ENCODE results near the gene GLIS1.

- PRO-cap, 2 experiments: no peak in any of the 2 experiments
These were observed 38.3 kb downstream of the NRDC start for GRCh38 chr1:51840125-51840676.

- PRO-cap, 2 experiments: no peak in any of the 2 experiments
These were observed 9.1 kb downstream of the CC2D1B start for GRCh38 chr1:52356793-52357400.

DNA sequence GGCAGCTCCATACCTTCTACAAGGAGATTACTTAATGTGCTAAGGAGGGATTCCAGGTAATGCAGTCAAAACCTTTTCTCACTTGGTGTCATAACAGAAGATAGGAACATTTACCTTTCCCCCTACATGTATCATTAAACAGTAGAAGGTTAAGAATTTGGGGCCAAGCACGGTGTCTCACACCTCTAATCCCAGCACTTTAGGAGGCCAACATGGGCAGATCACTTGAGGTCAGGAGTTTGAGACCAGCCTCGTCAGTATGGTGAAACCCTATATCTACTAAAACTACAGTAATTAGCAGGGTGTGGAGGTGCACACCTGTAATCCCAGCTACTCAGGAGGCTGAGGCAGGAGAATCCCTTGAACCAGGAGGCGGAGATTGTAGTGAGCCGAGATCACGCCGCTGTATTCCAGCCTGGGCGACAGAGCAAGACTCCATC lies 4.8 kb downstream of the PRPF38A start:
- PRO-cap, 2 experiments: no peak in any of the 2 experiments

DNA sequence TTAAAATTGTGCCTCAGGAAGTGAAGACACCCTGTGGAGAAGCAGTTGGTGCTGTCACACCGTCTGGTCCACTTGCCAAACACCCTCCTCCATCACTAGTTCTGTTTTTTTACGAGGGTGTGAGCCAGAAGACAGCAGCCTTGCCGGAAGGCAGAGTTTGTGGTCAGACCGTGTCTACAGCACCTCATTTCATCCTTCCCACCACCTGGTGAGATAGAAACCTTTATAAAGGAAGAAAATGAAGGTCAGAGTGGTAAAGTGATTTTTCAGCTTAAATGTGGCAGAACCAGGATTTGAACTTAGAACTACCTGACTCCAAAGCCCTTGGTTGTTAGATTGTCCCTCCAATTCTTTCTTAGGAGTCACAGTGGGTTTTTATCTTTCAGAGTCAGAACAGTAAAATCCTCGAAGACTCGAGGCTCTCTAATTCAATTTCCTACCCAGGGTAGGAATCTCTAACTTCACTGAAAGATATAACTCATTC lies 4.6 kb downstream of the SHISAL2A start:
- PRO-cap, 2 experiments: no peak in any of the 2 experiments

DNA sequence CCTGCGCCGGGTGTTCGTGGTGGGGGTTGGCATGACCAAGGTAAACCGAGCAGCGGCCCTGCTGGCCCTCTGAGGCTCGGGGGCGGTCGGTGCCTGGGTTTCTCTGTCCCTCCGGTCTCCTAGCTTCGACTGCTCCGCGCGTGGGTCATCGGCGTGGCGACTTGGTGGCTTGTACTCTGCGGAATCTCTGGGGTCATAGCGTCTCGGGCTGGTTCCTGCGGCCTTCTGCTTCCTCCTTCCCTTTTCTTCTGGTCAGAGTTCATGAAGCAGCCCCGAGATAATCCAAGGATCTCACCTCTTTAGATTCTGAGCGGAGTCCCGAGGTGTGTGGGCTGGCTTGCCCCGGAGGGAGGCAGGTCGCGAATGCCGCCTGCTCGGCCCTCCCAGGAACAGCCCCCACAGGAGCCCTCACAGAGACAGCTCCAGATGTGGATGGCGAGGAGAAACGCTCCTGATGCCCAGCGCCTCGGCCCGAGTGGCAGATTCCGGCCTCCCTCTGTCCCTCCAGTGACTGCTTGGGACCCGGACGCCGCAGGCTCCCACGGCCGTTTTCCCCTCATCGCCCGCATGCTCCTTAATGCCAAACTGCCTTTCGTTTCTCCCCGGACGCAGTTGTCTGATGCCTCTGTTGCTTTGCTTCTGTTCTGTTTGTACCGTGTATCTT lies 482 bp downstream of the SCP2 start:
- PRO-cap, 2 experiments: no peak in any of the 2 experiments

DNA sequence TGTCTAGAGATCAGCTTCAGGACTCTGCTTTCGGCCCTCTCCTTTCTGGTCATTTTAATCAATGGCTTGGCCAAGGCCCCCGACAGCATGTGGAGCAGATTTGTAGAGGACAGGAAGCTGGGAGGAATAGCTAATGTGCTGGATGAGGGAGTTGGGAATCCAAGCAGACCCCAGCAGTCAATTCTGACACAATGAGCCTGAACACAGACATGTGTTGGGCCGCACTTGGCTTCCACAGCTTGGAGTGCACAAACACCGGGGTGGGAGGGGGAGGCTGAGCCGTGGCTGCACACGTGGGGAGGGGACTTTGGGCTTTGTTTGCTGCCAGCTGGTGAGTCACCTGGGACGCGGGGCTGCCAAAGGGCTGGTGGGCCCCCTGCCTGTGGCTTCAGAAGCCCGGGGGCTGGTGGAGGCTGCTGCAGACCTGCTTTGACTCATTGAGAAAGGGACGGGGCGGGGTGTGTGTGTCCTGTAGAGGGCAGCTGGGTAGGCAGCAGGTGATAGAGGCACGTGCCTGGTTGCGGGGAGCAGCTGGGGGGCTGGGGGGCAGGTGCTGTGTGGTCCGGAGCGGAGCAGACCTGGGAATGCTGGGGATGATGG lies 20.9 kb downstream of the SLC1A7 start:
- PRO-cap, 2 experiments: no peak in any of the 2 experiments

DNA sequence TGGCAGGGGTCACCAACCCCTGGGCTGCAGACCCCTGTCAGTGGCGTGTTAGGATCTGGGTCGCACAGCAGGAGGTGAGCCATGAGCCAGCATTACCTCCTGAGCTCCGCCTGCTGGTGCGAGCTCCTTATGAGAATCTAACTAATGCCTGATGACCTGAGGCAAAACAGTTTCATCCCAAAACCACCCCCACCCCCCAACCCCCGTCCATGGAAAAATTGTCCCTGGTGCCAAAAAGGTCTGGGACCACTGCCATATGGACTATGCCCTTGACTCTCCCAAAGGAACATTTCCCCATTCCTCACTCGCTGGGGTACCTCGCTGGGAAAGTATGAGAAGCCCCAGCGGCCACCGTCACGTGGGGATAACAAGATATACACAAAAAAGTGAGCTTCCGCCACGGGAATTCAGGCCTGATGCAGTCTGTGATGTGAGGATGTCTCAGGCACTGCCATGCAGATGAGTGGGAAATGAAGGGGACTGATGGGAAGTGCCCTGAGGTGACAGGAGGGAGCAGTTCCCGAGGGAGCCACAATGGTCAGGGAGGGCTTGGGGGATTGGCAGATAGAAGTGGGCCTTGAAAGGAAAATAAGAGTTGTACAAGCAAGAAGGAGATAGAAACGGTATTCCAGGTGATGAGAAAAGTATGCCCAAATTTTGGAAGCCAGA lies 6.3 kb upstream of the CPT2 start:
- PRO-cap, 2 experiments: peak in 1 of 2 experiments; most common plus-strand start position 402 of the sequence (in 1); most common minus-strand start position 94 of the sequence (in 1)

DNA sequence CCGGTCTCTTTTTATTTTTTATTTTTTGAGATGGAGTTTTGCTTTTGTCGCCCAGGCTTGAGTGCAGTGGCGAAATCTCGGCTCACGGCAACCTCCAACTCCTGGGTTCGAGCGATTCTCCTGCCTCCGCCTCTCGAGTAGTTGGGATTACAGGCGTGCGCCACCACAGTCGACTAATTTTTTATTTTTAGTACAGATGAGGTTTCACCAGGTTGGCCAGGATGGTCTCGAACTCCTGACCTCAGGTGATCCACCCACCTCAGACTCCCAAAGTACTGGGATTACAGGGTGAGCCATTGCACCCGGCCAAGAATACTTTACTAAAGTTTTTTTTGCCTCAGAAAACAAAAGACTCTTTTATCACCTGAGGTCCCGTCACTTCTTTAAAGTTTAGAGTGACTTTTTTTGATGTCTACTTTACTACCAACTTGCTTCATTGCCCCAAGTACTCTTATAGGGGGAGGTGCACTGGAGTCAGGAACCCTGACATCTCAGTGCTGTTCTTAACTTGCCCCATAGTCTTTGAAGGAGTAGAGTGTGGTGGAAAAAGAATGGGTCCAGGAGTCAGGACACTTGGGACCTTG lies 4.9 kb upstream of the CZIB start:
- PRO-cap, 2 experiments: no peak in any of the 2 experiments

GRCh38 chr1:53460395-53460642 lies 1.1 kb downstream of the DMRTB1 start:
- PRO-cap, 2 experiments: no peak in any of the 2 experiments

GRCh38 chr1:53738953-53739615 lies at the start of gene GLIS1:
GLIS1 (minus strand) TSS chr1:53739164.
- PRO-cap, 2 experiments: peak in 2 of 2 experiments; most common plus-strand start chr1:53739366 (in 2); most common minus-strand start chr1:53739161 (in 1)

DNA sequence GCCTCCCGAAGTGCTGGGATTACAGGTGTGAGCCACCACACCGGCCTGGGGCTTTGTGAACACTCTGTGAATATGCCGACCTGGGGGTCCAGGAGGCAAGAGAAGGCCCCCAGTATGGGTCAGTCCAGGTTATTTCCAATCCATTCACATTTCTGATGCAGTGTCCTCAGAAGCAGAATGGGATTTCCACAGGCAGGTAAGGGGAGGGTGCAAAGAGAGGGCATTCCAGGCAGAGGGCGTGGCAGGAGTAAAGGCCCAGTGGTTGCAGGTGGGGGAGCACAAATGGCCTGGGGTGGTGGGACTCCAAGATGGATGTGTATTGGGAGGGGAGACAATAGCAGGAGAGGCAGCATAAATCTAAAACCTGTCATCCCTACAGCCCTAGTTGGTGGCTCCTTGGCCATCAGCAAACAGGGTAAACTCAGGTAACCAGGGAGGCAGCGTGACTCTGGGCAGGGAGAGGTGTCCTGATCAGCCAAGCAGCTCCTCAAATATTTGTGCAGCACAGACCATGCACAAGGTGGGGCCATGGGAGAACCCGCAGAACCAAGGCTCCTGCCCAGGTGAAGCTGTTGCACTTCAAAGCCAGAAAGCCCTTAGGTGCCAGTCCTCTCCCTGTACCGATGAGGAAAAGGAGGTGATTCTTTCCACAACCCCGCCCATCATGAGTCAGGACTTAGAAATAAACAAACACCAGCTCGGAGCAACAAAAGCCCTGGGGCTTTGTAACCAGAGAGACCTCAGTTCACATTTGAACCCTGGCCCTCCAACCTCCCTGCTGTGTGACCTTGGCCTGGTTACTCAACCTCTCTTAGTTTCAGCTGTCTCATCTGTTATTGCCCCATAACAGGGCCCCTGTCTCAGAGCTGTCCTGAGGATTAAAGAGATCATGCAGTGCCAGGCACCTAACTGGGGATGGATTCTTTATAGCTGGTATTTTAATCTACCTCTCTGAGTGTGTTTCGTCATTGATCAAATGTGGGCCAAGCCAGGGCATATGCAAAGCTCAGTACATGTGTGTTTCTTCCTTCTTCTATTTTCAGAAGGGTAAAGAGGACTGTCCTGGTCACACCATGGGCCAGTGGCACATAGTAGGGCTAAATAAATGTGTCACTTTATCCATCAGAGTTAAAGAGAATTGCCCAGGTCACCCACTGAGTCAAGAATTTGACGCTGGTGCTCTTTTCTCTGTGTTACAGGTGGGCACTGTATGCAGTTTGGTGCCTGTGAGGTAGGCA lies 1.7 kb downstream of the LDLRAD1 start:
- PRO-cap, 2 experiments: no peak in any of the 2 experiments

DNA sequence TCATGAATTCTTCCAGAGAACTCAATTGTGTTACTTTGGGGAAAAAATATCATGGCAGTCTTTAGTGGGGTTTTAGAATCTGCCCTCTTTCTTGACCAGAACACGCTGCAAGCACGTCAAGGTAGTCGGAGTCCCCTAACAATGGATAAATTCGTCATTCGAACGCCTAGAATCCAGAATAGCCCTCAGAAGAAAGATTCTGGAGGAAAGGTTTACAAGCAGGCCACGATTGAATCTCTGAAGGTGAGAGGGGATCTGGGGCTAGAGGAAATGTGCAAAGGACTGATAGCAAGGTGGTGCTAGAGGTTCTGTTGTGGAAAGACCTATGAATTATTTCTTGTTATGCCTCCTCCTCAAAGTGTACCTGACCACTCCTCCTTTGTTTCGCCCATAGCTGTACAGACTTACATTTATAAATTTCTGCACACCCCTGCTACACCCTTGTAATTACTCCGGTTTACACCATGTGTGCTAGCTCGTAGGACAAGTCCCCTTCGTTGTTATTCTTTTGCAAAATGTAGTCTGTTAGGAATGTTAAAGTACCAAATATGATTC lies 951 bp downstream of the TCEANC2 start:
- PRO-cap, 2 experiments: no peak in any of the 2 experiments

- PRO-cap, 2 experiments: no peak in any of the 2 experiments
These were observed 42.5 kb downstream of the TCEANC2 start for GRCh38 chr1:54095799-54096480.

DNA sequence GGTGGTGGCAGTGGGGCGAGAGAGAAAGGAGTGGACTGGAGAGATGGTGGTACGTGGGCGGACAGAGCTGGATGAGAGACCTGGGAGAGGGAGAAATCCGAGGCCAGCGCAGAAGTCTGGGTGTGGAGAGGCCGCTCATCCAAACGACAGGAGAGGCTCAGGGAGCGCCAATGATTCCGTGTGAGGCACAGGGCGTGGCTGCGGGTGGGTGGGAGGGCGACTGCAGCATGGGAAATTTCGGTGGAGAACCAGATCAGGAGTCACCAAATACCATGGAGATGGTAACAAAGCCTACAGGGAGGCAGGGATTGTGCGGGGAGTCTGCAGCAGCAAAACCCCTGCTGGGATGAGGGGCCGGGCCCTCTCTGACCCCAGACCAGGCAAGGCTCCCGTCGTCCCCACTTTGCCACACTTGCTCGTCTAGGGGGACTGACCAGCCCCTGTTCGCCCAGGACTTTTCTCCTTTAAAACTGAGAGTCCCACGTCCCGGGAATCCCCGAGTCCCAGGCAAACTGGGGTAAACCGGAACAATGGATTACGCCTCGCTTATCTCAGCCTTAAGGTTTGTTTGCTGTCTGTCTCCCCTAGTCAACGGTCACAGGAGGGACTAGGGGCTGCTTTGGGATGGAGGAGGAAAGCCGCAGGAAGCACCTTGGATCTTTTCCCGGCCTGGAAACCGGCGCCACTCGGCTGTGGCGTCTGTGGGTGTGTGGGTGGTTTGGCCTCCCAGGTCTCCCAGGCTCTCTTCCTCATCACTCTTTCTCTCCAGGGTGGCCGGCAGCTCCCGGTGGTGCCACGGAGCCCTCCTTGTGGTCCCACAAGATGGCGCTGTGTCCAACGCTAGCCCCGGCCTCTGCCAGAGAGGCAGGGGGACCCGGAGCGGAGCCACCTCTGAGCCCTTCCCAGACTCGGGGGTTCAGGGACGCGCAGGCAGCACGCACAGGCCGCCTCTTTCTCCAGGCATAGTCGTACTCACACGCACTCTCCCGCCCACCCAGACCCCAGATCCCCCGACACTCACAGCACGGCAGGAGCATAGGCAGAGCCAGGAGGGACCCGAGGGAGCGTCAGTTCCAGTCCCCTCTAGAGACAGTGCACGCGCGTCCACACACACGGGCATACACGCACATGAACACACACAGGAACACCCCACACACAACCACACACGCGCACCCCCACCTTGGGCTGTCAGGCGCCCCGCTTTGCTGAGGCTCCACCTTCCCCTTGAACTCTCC lies 31.5 kb downstream of the CDCP2 start:
- PRO-cap, 2 experiments: no peak in any of the 2 experiments

DNA sequence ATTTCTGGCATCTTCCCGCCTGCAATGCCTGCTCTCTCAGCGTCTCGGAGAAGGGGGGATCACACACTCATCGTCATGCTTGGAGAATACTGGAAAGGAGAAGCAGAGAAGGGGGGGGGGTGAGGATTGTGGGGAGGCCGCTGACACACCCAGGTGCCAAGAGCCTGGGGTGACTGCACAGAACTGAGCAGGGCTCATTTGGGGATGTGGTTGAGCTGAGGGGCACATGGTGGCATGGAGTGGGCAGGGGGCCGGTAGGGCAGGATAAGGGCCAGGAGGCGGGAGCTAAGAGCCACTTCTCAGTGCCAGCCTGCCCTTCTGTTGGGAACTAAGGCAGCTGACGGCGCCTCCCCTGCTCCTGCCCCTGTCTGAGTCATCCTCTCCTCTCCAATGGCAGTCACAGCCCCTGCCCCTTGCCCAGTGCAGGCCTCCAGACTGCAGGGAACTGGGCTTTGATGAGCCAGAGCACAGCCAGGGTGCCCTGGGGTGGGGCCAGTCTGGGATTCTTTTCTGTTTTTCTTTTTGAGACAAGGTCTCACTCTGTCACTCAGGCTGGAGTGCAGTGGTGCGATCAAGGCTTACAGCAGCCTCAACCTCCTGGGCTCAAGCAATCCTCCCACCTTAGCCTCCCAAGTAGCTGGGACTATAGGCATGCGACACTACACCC lies 27.2 kb downstream of the MRPL37 start:
- PRO-cap, 2 experiments: no peak in any of the 2 experiments

GRCh38 chr1:54253444-54254211 lies 53.7 kb downstream of the MRPL37 start:
- PRO-cap, 2 experiments: no peak in any of the 2 experiments

GRCh38 chr1:54286918-54287710 lies 87.1 kb downstream of the MRPL37 start:
- PRO-cap, 2 experiments: peak in 1 of 2 experiments; most common plus-strand start chr1:54287522 (in 1); most common minus-strand start chr1:54287379 (in 1)

DNA sequence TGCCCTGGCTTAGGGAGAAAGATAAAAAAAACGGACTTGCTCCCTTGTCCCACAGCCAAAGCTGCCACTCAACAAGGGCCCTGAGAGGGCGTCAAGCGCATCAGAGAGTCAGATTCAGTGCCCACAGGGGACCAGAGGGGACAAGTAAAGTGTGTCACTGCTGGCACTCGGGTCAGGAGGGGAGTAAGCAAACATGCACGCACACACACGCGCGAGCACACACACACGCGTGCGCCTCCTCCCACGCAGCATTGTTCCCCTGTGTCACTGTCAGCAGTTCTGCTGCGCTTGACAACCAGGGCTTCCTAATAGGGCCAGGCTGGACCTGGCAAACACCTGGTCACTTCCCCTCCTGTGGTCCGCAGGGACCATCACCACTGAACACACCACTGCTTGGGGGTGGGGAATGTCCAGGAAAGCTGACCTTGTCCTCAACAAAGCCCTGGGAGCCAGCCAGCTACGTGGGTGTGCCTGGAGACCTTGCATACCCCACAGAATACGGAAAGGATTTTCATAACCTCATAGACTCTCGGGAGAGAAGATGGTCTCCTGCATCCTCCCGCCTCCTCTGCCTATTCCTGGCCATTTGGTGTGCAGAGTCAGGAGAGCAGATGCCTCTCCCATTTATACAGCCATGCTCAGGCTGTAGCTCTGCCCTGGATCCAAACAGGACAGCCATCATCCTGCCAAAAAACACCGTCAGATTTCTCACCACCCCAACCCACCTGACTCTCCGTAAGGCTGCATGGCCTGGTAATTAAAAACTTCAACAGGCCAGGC lies 132.9 kb downstream of the MRPL37 start:
- PRO-cap, 2 experiments: no peak in any of the 2 experiments

GRCh38 chr1:54342056-54343319 lies 142.5 kb downstream of the MRPL37 start:
- PRO-cap, 2 experiments: no peak in any of the 2 experiments

GRCh38 chr1:54349646-54350207 lies 149.8 kb downstream of the MRPL37 start:
- PRO-cap, 2 experiments: no peak in any of the 2 experiments